Bronchus fibroblast of lung (primary cell): ENCODE data around the genes ADPRH and FSTL1.

- RAMPAGE, long total RNA = no peak
Measured at GRCh38 chr3:117218696-117219054, 773.4 kb upstream of the LSAMP start.

- RAMPAGE, long total RNA = no peak
Measured at GRCh38 chr3:117427544-117427840, 982.2 kb upstream of the LSAMP start.

- RAMPAGE, long total RNA = no peak
Measured at GRCh38 chr3:117997420-117997641, 1037.3 kb downstream of the IGSF11 start.

DNA sequence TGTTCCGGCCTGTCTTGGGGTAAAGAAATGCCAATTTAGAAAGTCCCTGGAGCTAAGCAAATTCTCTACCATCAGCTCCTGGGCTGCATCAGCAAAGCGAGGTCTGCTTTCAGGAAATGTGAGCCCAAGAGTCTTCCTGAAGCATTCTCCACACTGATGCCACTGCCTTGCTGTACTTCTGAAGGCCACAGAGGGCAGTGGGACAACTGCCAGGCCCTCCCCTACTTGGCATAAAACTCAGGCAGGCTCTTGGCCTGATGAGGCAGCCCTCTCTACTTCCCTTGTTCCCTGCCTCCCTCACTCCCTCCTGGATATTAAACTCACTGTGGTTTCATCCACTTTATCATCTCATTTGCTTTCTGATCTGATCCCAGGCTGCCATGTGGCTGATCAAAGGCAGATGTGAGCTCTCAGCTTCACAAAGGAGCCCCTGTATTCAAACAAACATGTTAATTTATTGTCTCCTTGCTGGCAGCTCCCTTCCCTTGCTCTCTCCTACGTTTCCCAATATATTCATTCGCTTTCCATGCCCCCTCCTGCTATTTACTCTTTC is 533.5 kb downstream of the IGSF11 start:
- RAMPAGE, long total RNA = no peak

DNA sequence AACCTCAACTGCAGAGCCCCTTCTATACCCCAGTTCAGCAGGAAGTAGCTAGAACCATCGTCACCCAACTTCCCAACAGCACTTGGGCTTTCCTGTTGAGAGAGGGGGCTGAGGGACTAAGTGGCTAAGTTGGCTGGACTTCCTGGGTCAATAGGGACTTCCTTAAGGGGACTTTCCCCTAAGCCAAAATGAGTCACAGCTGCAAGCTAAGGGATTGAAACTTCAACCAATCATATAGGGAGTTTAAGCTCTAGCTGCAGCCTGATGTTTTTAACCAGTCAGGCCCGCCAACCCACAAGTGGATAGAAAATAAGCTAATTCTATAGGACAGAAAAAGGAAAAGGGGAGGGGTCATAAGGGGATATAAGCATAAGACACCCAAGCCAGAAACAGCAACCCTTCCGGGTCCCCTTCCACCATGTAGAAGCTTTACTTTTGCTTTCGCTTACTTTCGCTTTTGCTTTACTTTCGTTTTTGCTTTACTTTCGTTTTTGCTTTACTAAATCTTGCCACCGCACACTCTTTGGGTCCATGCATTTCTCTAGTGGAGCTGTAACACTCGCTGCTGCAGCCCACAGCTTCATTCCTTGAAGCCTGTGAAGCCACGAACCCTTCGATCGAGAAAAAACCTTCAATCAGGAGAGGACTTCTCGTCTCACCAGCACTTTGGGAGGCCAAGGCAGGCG is 182.9 kb downstream of the IGSF11 start:
- RAMPAGE, long total RNA = no peak

DNA sequence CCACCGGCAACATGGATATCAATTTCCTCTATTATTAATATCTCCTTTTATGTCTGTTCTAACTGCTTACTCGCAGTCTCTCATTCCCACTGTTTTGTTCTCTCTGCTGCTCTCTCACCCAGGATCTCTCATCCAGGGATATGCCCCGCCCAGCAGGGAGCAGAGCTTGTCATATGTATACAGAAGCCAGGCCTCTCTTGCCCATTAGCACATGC is 61.7 kb downstream of the IGSF11 start:
- RAMPAGE, long total RNA = no peak

DNA sequence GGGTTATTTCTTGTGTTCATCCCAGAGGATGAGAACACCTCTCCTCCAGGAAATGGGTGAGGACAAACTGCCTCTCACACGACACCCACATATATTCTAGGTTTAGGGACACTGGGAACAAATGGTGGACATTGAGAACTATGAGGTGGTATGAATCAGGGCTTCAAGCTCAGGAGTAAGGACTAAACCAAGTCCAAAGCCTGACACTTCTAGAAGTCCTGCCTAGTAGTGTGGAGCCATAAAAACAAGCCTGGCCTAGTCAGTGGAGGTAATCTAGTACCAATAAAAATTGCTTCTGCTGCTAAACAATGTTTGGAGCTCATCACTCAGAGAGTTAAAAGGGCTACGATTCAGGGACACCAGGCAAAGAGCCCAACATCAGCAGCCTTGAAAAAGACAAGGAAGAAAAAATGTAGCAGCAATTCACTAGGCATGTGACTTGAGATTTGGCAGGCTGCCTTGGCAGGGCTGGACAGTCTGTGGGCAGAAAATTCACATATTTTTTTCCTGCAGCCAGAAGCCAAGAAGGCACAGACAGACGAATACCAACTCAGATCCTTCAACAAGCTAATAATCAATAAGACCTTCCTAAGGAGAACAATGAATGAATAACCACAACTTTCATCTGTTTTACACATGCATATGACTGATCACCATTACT is 47.3 kb downstream of the IGSF11 start:
- RAMPAGE, long total RNA = no peak

GRCh38 chr3:119347023-119347443 is 52.9 kb downstream of the ARHGAP31 start:
- RAMPAGE, long total RNA = no peak

DNA sequence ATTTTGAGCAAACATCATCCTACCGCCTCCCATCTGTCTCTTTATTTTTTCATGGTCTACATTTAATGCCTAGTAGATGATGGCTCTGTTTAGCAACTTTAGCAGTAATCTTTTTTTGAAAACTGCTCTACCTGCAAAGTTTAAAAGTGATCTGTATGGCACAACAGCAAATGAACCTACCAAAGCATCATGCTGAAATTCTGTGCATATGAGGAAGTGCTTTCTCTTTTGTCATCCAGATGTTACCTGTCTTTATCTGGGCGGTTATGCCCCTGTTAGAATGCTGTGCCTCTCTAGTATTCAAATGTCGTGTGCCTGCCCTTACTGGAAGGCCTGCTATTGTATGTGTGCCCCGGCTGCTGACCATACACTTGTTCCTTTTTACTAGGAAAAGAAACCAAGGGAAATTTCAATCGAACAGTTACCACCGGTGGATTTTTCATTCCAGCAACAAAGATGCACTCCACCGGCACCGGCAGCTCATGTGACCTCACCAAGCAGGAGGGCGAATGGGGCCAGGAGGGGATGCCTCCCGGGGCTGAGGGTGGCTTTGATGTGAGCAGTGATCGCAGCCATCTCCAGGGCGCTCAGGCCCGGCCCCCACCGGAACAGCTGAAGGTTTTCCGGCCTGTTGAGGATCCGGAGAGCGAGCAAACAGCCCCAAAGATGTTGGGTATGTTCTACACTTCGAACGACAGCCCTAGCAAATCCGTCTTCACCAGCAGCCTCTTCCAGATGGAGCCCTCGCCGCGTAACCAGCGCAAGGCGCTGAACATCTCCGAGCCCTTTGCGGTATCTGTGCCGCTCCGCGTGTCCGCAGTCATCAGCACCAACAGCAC is 61.8 kb downstream of the TMEM39A start:
- RAMPAGE, long total RNA = no peak

DNA sequence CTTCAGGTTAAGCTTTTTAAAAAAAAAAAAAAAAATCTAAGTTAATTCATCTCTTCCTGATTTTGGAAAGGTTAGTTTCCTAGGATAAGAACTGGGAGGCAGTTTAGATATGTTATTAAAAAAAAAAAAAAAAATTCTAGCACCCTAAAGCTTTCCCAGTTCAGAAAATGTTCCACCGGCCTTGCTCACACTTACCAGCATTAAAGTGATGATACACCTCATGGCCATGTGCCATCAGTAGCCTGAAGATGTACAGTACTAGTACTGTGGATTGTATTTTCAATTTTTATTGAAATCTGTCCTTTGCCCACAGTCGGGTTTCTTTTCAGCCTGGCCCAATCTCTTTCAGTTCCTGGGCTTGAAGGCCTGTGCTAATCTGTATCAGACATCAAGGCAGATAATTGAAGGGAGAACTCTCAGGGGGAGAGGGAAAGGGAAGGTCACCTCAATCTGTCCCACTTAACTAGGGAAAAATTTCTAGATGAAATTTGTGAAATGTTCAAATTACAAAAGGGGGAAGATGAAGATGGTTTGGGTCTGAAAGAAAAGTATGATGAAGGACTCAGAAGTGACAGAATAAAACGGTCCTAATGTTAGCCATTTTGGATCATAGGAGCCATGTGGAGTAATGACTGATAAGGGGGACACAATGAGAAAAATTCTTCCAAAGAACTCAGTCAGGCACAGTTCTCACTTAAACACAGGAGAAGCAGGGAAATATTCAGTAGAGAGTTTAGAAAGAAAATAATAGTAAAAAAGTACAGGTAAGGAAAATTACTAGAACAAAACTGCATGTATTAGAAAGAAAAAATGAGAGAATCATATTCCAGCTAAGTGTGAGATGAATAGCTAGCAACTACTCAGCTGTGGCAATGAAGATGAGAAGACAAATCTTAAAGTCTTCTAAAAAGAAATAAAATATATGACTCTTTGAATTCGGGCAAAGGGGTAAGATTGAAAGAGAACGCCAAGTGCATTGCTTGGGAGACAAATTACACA is 27.6 kb downstream of the TMEM39A start:
- RAMPAGE, long total RNA = no peak

- RAMPAGE, long total RNA = no peak
Measured at GRCh38 chr3:119579196-119580111, at the start of gene ADPRH. Gene ADPRH, plus strand, starts transcription at chr3:119579492.

- RAMPAGE, long total RNA = no peak
Measured at GRCh38 chr3:119580448-119580828, 1.1 kb downstream of the ADPRH start.

DNA sequence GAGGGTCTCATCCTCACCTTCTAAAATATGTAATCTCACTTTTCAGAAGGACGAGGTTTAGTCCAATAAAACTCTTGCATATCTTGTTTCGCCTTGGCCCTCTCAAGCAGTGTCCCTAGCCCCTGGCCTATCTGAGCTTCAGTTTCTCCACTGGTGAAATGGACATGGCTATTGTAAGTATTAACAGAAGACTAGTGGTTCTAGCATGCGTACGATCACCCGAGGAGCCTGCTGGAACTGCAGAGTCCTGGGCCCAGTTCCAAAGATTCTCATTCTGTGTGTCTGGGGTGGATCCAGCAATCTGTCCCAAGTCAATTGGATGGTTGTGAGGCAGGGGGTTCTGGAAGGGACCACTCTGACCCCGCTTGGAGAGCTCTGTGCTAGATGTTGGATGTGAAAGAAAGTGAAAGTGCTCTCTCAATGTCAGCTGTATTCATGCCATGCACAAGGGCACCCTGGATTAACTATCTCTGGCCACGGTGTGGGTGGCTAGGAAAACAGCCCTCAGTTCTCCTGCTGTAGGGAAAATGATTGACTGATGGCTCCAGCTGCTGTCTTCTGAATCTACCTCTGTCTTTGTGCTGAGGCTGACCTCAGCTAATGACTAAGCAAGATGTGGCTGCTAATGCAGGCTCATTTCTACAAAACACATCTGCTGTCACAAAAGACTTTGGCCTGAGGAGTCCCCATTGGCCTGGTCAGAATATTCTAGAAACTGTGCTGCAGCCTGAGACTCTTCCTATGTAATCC is 1.9 kb upstream of the PLA1A start:
- RAMPAGE, long total RNA = no peak

GRCh38 chr3:119731920-119732231 is 29.1 kb downstream of the CFAP91 start:
- RAMPAGE, long total RNA = no peak

- RAMPAGE, long total RNA = no peak
Measured at GRCh38 chr3:120094736-120095607, 725 bp upstream of the GSK3B start.

GRCh38 chr3:120095872-120096304 is 1.6 kb upstream of the GSK3B start:
- RAMPAGE, long total RNA = no peak

GRCh38 chr3:120348029-120348419 is 1.1 kb downstream of the LRRC58 start:
- RAMPAGE, long total RNA = no peak

- RAMPAGE, long total RNA = no peak
Measured at GRCh38 chr3:120395600-120396159, 46.5 kb upstream of the LRRC58 start.

DNA sequence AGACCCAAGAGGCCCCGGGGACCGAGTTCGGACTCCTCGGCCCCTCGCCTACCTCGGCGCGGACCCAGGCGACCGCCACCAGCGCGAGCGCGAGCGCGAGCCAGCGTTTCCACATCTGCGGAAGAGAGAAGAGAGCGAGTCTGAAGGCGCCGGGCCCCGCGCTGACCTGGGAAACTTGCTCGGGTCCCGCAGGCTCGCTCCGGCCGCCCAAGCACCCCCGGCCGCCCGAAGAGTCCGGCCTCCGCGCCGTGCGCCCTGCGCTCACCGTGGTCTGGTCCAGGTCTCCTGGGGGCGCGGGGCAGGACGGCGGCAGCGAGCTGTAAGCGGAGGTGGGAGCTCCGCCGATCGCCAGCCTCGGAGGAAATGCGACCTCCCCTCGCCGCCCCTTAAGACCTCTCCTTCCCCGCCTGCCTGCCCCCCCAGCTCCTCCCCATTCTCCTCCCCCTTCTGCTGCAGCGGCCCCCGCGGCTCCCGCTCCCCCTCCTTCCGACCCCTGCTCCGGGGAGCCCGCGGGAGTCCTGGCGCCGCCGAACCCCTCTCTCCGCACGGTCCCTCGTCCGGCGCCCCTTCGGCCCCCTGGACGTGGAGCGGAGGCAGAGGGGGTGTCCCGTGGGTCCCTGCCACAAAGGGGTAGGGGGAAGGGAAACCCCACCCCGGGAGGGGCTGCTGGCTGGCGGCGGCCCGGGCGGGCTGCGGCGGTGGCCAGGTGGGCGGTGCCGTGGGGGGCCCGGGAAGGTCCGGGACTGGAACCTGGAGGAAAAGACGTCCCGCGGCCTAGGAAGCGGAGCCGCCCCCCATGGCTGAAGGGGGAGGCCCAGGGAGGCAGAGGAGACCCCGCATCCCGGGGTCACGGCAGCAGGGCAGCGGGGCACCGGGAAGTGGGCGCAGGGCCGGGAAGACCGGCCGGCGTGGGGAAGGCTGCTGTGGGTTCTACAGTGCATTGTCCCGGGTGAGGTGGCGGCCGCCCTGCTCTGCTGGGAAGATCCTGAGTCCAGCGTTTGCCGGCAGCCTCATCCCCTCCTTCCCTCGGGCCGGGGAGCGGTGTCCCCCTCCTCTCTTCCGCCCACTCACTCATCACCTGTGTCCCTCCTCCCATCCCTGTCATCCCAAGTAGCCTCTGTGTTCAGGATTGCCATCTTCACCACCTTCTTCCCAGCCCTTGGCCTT is at the start of gene FSTL1:
Gene FSTL1 (minus strand): TSS at position 361 of the 1,167 bp plus-strand sequence.
- RAMPAGE, long total RNA = start-site peak on the minus strand centred at position 384 of the sequence, 68 bp wide, 2,655 and 2,209 reads in 2 replicates

DNA sequence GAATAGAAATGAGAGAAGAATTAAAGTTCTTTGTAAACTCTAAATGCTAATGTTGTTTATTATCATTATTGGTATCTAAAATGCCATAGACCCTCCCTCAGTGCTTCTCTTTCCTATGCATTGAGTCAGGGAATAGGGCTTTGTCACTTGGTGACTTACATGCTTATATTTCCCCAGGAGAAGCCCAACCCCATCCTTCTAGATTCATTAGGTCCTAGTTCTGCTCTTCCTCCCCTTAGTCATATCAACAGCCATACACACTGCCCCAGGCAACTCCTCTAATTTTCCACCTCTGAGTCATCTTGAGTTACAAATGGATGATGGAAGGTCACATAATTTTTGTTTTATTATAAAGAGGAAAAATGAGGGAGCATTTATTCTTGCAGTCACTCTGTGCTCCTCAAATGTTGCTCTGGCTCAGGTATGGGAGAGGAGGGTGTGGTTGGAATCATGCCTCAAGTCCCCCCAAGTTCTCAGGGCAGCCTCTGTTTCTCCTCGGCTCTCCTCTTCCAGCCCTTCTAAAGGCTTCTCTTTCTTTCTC is 45.5 kb upstream of the FSTL1 start:
- RAMPAGE, long total RNA = no peak